Mucosa of descending colon (tissue), 1 donor: ENCODE results near the genes RNFT2 and WSB2.

DNA sequence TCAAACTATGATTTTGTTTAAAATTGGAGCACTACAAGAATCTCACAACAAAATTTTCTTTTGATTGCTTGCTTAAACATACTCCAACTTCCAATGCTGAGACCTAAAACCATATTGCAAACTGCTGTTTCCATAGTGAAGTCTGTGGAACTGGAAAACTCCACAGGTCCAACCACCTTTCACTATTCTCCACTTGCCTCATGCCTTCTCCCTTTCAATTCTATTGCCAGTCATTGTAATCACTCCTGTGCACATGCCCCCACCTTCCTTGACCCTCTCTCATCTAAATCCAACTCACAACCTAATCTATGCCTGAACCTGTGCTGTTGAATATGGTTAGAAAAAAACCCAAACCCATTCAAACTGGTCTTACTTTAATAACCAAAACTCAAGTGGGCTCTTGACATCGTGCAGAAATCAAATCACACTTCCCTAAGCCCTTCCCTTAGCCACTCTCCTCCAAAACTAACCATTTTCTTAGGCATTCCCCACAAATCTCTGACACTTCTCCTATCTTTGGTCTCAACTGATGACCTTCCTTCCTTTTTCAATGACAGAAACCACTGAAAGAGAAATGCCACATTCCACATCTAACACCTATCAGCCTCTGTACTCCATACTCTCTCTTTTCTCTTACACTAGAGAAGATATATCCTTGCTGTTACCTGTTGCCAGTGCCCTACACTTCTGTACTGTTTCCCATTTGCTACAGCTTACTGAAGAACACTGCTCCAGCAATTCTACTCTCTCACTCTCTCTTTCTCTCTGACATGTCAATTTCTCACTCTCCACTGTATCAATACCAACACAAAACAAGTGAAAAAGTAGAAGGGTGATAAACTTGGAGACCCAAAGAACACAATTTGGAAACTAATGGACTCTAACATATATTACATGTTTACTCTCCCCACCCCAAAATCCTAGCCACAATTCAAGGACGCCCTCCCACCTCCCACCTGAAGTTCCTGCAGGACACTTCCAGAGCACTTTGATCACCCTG, 95.3 kb downstream of the MED13L start:
- PRO-cap: no peak

- PRO-cap: no peak
Measured at GRCh38 chr12:116276028-116276325, 1.5 kb downstream of the MED13L start.

DNA sequence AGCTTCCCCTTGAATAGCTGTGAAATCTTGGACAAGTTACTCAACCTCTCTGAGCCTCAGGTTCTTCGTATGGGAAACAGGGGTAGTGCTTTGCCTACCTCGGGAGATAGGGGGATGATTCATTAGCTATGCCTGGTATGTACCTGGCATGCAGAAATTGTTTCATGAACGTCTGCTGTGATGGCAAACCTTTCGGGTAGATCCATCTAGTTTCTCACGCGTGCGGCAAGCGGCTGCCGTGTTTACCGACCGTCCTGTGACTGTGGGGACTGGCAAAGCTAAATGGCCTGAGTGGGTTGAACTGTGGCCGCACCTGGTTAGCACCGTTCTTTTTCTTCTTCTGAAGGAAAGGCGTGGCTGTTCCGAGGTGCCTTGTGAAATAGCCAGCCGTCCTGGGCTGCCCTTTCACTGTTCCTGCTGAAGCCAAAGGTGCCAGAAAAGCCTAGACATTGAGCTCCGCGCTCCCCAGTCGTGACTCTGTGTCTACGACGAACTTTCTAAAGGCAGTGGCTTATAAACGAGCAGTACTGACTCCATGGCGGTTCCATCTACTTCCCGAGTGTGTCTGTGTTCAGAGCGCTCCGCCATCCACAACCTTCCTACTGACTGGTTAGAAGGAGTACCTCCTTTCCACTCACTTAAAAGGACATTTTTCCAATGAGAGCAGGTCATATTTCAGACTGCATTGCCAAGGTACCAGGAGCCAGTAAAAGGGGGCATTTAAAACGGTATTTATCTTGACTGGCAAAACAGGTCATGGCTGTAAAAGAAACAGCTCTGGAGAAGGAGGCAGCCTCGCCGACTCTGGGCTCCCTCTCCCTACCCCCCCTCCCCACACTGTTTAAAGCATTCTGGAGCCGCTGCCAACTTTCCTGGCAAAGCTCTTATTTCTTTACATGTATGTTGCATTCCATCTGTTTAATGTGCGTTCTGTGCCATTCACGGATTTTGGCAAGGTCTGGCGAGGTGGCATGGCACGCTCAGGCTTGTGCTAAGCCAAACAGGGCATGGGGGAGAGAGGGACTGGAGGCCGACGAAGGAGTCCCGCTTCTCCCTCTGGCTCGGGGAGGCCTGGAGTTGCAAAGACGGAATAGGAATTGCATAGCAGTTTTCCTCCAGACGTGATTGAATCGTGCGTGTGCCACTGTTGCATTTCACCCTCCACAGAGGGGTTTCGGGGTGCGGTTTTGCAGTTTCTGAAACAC, 40.9 kb upstream of the MED13L start:
- PRO-cap: no peak

DNA sequence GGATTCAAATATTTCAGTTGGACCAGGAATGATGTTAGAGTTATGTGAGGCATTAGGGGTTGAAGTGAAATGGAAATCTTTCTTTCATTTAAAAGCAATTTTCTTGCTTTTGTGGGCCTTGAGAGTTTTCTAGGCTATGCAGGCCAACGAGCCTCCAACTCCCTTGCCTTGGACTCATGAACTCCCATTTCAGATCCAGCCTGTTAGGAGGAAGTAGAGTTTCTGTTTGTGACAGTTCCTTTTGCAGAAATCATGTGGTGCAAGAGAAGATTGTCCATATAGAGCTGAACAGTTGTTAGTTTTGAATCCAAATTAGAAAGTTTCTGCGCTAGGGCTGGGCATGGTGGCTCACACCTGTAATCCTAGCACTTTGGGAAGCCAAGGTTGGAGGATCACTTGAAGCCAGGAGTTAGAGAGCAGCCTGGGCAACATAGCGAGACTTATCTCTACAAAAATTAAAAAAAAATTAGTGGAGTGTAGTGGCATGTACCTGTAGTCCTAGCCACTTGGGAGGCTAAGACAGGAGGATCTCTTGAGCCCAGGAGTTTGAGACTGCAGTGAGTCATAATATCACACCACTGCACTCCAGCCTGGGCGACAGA, 47.3 kb upstream of the MED13L start:
- PRO-cap: no peak

DNA sequence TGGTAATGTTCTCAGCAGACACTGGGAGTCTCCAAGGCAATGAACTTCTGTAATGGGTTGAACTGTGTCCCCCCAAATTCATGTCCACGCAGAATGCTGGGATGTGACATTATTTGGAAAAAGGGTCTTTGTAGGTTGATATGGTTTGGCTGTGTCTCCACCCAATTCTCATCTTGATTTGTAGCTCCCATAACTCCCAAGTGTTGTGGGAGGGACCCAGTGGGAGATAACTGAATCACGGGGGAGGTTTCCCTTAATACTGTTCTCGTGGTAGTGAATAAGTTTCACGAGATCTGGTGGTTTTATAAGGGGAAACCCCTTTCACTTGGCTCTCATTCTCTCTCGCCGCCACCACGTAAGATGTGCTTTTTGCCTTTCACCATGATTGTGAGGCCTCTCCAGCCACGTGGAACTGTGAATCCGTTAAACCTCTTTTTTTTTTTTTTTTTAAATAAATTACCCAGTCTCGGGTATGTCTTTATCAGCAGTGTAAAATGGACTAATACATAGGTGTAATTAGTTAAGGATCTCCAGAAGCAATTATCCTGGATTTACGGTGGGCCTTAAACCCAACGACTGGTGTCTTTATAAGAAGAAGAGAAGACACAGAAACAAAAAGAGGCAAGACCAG, 114.8 kb upstream of the MAP1LC3B2 start:
- PRO-cap: no peak

DNA sequence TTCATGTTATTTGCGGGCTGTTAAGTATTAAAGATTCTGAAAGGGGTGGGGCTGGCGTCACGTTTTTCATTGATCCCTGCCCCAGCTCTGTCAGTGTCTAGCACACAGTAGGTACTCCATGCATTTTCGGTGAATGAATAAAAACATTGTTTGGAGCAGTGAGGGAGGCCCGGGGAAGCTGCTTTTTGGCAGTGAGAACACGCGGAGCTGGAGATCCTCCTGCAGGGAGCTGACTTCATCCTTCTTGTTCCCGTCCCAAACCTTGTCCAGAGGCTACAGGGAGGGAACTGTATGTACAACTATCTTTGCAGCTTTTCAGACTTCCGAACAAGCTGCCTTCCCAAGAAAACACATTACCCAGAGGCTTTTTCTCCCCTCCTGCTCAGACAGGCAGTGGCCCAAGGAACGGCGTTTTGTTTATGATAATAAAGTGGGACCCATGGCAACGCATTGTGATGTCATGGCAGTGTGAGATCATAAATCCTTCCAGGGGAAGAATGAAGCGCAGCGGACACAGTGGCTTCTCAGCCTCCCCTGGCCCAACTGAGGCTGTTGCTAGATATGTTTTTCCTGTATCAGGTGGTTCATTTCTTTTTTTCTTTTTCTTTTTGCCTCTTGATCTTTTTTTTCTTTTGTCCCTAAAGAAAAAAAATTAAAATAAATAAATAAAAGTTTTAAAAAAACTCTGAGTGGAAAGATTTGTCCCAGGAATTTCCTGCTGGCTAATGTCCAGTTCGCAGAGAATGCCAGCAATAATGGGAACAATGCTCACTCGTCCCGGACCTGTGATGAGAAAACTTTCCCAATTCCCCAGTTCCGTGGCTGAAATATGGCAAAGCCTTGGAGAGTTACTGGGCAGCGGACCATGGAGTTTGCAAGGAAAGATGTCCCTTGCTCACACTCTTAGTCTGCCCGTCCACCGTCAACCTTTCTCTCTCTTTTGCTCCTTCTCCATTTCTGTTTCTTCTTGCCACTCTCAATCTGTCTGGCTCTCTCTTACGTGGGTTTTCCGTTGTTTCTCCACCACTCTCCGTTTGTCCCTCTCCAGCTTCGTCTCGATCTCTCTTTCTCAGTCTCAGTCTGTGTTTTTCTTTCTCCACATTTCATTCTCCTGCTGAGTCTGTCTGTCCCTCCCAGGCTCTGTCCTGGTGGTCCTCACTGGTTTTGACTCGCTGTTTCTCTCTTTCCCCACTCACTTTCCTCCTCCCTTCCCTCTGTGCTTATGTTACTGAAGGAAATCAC, 103.4 kb upstream of the MAP1LC3B2 start:
- PRO-cap: no peak

DNA sequence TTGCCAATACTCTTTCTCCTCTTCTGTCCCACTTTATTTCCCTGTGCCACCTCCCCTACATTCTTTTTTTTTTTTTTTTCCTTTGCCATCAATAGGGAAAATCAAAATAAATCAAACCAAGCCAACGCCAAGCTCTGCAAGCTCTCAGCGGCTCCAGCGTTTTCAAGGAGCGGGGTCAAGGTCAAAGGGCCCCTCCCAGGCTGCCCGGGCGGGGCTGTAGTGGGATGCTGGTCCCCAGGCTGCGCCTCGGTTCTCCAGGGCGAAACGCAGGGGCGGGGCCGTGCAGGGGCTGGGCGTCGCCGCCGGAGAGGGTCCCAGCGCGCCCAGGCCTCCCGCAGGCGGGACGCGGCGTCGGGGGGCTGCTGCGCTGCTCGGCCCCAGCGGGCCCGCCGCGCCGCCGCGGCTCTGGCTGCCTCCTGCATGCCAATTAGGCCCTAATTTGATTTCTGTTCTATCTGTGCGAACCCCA, 51.0 kb upstream of the MAP1LC3B2 start:
- PRO-cap: bidirectional peak, plus-strand start at position 337 of the sequence, minus-strand start at position 245 of the sequence

DNA sequence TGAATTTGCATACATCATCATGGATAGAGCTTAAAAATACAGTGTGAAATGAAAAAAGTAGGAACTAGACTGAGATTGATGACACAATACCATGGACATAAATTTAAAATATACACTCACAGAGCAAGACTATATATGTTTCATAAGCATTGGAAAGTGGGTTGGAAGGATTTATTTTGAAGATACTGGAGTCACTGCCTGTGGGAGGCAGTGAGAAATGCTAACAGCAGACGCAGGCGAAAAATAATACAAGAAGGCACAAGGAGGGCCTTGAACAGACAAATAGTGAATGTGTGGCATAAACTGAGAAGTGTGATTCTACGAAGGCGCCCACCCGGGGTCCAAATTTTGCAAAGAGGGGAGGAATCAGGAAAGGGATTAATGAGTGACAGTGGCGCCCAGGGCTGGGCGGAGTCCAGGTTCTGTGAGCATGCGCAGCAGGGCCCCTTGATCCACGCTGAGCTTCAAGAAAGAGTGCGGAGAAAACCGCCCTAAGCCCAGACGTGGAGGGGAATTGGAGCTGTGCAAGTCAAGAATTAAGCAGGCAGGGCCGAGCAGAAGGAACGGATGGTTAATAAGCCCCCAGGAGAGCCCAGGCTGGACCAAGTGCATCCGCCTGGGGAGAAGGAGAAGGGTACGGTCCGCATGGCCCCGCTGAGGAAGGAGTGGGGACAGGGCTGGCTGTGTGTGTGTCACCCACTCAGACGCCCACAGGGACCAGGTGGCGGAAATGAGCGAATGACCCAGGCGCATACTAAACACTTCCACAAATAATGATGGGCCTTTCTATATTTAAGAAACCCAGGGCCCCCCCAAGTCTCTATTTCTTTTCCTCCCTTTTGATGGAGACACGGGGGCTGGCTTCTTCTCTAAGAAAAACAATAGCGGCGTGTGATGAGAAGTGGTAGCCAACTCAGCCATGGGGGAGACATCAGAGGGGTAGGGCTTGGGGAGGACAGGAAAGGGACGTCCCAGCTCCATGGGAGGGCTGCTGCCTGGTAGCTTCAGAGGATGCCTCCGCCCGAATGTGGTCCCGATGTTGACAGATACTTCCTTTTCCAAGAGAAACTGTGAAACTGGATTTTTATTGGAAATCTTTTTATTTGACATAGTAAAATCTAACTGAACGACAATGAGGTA, 6.6 kb upstream of the MAP1LC3B2 start:
- PRO-cap: no peak

DNA sequence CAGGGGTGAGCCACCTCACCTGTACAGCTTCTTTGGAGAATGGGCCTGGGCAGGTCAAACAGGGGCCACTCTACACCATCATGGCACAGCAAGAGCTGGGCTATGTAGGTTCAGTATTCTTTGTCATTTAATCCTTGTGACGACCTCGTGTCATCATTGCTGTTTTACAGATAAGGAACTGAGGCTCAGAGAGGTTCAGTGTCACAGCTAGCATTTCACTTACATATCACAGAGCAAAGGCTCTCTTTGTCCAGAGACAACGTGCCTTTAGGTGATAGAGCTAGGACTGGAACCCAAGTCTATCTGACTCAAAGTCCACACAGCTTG, 804 bp upstream of the MAP1LC3B2 start:
- PRO-cap: no peak

- PRO-cap: no peak
Measured at GRCh38 chr12:116661420-116661845, 76.4 kb downstream of the SPRING1 start.

- PRO-cap: bidirectional peak, plus-strand start at chr12:116738361, minus-strand start at chr12:116738035
Measured at GRCh38 chr12:116737588-116738911, at the start of gene RNFT2. Gene RNFT2 (plus strand): TSS chr12:116738315.

- PRO-cap: no peak
Measured at GRCh38 chr12:116802771-116804109, 65.1 kb downstream of the RNFT2 start.

DNA sequence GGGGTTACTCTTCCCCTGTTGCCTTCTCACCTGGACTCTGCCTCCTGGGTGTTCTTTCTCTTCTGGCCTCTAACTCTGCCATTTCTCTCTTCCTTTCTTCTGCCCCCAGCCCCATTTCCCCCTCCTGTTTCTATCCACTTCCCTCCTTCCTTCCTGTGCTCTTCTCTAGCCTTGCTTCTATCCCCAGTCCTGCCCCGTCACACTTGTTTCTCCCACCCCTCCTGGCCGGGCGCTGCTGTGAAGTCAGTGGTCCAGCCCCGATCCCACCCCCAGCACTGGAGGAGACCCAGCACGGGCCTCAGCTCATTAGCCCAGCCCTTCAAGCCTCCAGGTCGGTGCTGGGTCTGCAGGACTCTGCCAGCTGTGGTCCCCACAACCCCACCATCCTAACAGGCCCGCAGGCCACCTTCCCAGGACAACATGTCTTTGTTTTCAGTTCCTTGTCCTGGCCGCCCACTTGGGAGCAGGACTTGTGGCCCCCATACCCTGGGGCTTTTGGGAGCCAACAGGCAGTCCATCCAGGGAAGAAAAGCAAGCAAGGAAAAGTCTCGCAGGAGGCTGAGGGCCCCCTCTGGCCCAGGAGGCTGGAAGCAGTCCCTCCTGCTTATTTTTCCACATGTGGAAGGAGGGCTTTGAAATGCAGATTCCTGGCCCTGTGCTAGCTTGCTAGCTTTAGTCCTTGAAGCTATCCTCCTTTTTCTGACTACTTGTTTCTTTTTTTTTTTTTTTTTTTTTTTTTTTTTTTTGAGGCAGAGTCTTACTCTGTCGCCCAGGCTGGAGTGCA, 60.0 kb downstream of the HRK start:
- PRO-cap: no peak

DNA sequence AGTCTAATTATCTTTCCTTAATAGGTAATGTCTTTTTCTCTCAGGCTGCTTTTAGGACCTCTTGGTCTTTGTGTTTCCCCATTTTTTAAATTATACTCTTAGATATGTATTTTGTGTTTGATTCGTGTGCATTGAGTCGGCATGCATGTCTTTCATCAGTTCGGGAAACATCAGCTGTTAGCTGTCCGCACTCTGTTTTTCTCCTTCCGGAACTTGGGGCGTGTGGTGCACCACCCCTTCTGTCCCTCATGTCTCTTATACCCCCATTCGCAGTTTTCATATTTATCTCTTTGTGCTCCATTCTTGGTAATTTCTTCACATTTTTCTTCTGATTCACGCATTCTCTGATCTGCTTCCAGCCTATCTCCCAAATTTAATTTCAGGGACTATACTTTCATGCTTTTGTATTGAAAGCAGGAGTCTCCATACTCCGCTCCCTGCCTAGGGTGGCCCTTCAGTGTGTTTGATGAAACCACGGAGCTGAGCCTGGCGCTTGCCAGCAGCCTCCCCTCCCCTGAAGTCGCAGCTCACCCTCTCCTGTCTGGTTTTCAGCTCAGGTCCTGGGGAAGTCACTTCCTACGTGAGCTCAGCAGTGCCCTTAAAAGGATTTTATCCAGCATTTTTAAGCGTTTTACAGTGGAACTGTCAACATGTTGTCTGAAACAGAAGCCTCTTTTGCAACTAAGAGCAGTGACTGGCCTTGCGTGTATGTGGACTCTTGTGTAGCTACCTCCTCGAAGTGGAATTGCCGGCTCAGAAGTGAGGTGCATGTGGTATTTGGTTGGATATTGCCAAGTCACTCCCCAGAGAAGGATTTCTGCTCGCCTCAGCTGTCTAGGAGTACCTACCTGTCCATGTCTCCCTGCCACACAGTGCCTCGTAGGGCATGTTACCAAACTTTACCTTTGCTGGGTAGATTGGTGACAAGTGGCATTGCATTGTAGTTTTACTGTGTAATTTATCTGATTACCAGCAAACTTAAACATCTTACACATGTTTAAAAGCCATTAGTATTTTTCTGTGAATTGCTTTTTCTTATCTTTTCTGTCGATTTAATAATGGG, 78.6 kb downstream of the TESC start:
- PRO-cap: no peak

GRCh38 chr12:117060108-117060803, 39.0 kb downstream of the TESC start:
- PRO-cap: no peak

- PRO-cap: no peak
Measured at GRCh38 chr12:117068329-117068877, 30.8 kb downstream of the TESC start.

GRCh38 chr12:117140561-117141668, 41.7 kb upstream of the TESC start:
- PRO-cap: no peak

GRCh38 chr12:118052194-118053033, 8.6 kb downstream of the WSB2 start:
- PRO-cap: bidirectional peak, plus-strand start at chr12:118052756, minus-strand start at chr12:118052577

DNA sequence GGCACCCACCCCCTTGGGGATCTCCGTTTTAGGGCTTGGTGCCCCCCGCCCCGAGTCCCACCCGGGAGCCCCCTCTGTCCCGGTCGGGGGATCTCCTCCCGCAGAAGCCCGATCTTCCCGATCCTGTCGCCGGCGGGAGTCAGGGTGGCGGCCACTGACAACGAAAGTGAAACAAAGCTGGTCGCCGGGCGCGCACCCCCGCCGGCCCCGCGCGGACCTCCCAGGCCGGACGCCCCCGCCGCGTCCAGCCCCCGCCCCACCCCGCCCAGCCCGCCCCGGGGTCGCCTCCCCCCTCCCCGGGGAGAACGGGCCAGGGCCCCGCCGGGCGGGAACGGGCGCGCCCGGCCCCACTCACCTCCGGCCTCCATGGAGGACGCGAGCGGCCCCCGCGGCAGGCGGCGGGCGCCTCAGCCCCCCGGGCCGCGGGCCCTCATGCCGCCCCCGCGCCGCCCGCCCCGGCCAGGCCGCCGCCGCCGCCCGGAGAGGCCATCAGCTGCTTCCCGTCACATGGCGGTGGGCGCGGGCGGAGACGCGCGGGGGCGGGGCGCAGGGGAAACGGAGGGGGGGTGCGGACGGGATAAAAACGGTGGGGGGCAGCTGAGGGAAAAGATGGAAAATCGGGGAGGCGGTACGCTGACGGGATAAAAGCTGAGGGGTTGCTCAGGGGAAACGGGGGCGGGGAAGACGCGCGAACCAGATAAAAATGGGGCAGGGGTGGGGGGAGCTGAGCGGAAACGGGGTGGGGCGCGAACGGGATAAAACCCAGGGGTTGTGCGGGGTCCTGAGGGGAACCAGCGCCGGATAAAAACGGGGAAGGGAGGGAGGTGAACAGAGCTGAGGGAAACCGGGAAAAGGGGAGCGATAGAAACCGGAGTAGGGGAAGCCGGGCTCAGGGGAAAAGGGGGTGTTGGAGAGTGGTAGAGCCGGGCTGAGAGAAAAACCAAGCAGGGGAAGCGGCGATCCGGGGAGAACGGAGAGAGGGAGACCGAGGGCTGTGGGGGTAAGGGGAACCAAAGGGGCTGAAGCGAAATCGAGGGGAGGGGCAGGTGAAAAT, at the start of gene WSB2:
Gene WSB2, minus strand, starts transcription at position 499 of the 1,054 bp plus-strand sequence.
- PRO-cap: bidirectional peak, plus-strand start at position 174 of the sequence, minus-strand start at position 168 of the sequence; bidirectional peak, plus-strand start at position 605 of the sequence, minus-strand start at position 502 of the sequence

DNA sequence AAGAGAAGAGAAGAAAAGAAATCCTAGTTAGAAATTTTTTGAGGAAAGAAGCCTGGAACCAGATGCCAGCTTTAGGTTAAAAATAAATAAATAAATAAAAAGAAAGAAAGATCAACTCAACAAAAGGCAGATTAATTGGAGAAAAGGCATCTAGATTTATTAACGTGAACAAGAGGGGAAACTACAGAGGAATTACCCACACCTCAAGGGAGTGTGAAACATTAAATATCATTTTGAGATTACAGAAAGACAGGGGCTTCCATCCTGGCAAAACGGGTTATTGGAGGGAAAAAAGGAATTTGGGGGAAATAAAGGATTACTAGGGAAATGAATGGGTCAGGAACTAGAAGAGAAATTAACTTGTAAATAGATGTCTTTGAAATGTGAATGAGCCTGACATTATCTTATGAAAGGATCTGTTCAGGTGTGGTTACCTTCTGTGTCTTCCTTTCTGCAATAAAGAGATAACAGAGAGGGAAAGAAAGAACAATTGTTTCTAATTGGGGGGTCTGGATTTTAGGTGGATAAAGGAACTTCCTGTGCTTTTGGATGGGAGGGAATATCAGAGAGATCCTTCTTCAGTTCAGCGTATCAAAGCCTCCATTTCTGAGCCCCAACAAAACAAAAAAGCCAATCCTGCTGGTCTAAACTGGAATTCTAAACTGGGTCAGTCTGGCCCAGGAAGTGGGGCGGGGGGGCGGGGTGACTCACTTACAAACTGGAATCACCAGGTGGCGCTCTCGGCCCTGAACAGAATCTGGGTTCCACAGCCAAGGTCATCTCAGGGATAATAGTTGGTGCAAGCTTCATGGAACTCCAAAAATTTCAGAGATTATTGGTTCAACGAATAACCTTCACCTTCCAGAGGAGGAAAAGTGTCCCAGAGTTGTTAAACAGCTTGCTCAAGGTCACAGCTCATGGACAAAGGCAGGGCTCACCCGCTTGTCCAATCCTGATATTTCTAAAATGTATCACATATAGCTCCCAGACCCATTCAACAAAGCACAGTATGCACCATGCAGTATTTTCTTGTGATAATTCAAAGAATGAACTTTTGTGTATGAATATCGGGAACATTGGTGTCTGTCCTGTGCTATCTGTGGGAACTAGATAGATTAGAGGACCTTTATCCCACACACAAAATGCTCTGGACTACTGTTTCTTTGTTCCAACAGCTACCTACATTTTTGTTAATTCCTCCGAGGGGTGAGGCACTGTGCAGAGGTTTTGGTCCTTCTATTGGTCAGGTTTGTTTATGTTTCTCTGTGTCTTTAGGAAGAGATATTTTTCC, 15.2 kb upstream of the PEBP1 start:
- PRO-cap: no peak